ENCODE measurements around a stretch of chr9.

GRCh38 chr9:137266066-137266787 is 11.1 kb downstream of the NELFB start:
- PRO-cap, result no peak

DNA sequence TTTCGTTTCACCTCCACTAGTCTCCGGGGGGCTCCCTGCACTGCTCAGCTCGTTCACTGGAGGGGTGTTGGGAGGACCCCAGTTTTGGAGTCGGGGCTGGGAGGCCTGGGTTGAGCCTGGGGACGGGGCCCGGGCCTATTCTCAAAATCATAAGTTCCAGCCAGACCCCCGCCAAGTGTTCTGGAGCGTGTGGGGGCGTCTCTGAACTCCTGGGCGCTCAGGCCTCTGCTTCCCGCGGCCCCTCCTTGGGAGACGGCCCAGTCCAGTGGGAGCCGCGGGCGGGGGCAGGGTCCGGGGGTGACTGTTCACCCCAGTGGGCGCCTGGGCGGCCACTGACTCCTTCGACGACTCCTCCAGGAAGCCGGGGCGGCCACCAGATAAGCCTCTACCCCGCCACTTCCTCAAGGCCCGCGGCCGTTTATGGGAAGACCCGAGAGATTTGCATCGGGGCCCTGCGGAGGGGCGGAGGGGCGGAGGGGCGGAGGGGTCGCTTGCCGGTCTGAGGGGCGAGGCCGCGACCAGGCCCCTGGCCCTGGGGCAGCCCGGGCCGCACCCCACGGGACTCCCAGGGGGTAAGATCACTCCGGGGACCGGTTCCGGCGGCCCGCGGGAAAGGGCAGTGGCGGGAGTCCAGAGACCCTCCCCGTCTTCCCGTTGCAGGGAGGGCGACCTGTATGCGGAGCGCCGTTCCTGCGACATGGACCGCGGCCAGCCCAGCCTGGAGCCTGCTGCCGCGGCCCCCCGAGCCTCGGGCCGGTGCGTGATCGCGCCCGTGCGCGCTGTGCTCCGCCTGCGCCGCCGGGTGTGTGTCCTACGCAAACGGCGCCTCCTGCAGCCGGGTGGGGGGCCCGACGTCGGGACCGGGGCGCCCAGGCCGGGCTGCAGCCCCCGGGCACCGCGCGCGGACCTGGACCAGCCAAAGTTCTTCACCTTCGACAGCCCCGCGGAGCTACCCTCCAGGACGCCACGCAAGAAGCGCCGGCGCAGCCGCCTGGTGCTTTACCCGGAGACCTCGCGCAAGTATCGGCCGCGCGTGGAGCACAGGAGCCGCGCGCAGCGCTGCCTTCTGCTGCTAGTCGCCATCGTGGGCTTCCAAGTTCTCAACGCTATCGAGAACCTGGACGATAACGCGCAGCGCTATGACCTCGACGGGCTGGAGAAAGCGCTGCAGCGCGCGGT is 856 bp downstream of the TOR4A start:
- PRO-cap, result unidirectional peak, minus-strand start at position 353 of the sequence; unidirectional peak, minus-strand start at position 420 of the sequence; unidirectional peak, minus-strand start at position 487 of the sequence

- PRO-cap, result no peak
Measured at GRCh38 chr9:137301659-137301934, 474 bp downstream of the NRARP start.

DNA sequence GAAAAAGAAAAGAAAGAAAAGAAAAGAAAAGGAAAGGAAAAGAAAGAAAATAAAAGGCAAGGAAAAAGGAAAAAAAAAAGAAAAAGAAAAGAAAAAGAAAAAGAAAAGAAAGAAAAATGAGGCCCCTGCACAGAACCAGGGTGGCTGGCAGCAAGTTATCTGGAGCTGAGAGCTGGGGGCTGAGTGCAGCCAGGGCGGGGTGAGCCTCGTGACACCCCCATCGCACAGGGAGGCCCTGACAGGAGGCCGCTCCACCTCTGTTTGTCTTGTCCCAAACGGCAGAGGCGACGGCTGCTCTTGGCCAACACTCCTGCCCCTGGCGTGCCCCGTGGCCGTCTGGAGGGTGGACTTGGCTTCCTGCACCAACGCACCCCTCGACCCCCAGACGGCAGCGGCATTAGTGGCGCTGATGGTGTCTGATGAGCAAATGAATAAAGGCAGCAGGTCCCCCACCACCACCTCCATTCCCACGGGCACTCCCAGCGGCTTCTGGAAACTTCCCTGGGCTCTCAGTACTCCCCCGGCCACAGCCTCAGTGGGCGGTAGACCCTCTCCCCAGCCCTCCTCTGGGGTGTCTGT is 16.6 kb downstream of the EXD3 start:
- PRO-cap, result no peak

DNA sequence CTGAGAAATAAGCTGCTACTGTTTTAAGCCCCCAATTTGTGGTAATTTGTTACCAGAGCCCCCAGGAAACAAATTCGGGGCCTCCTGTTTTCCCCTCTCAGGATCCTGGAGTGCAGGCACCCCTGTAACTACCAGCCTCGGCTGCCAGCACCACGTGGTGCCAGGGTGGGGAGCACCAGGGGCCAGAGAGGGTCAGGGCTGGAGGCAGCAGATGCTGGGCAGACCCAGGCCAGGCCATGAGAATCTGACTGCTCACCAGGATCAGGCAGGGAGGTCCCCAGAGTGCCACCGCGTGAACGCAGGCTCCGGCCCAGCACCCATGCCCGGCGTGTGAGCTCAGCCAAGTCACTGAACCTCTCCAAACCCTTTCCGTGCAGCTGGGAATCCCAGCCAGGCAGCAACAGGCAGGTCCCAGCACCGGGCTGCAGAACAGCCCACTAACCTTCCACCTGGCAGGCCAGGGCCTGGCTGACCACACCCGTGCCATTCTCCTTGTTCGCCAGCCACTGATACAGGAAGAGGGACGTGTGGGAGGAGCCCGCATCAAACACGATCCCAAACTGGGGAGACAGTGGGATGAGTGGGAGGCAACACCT is 3.5 kb downstream of the ENTPD8 start:
- PRO-cap, result no peak

DNA sequence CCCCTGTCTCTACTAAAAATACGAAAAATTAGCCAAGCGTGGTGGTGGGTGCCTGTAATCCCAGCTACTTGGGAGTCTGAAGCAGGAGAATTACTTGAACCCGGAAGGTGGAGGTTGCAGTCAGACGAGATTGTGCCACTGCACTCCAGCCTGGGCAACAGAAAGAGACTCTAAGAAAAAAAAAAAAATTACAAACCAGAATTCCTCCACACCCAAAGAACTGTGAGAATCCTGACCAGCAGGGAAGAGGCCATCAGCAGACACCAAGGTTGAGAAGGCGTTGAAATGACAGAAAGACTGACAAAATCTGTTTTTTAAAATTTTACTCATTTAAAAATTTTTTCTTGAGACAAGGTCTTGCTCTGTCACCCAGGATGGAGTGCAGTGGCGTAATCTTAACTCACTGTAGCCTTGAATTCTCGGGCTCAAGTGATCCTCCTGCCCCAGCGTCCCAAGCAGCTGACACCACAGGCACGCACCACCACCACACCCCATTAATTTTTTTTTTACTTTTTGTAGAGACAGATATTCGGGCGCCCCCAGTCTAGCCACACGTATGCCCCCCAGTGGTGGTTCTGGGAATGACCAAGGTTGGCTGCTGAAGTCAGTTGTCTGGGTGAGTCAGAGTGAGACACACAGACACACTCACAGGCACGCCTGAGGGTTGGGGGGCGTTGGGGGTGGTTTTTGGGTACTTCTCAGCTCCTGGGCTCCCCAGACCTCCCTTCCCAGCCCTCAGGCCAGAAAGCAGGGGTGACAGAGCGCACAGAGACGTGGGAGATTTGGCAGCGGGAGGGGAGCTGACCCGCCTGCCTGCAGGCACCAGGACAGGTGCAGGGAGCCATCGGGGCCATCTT is 4.0 kb upstream of the ENTPD8 start:
- PRO-cap, result no peak

GRCh38 chr9:137454126-137454851 is 4.8 kb downstream of the NSMF start:
- PRO-cap, result unidirectional peak, plus-strand start at chr9:137454235

DNA sequence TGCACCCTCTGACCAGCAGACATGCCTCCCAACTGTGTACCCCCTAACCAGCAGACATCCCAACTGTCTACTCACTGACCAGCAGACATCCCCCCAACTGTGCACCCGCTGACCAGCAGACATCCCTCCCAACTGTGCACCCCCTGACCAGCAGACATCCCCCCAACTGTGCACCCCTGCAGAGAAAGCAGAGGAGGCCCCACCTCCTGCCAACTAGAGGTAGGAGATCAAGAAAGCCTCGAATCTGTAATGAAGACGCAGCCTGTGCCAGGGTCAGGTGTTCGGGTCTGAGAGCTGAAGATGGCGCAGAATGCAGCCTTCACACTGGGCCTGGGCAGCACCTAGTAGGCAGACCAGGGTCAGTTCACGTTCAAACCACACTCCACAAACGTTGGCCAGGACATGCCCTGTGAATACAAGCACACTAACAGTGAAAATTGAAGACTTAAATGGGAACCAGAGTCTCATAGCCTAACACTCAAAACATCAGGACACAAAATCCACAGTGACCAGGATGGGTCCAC is 29.9 kb upstream of the NSMF start:
- PRO-cap, result no peak

DNA sequence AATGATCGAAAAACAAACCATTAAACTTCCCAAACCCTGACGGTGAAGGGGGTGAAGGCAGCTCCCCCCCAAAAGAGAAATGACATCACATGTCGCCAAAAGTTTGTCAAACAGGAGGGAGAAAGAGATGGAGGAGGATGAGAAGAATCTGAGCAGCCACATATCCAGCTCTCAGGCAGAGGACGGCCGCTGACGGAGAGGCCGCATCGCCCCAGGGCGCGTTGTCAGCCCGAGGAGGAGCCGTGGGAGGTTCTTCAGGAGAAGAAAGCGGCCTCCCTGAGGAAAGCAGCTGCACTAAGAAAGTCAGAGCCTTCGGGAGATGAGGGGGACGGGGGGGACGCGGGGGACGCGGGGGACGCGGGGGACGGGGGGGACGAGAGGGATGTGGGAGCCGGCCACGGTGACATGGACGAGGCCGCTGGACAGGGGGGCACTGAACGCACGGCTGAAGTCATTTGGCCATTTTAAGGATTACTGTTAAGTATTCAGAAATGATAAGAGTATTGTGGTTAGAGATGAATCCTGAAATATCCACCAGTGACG is 43.3 kb upstream of the NSMF start:
- PRO-cap, result no peak

DNA sequence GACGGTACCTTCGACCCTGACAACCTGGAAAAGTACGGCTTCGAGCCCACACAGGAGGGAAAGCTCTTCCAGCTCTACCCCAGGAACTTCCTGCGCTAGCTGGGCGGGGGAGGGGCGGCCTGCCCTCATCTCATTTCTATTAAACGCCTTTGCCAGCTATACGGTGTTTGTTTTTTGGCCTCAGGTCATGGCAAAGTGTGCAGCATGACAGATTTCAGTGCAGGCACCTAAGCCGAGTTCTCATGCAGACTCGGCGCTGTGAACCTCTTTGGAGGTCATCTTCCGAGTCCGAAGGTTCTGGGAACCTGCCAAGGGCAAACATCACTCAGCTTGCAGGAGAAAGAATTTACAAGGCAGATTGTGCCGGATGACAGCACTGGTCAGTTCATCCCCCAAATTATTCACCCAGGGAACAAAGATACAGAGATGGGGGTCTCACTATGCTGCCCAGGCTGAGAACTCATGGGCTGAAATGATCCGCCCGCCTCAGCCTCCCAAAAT is 768 bp downstream of the MRPL41 start:
- PRO-cap, result no peak

GRCh38 chr9:137606890-137607616 is 1.6 kb downstream of the ARRDC1 start:
- PRO-cap, result no peak

DNA sequence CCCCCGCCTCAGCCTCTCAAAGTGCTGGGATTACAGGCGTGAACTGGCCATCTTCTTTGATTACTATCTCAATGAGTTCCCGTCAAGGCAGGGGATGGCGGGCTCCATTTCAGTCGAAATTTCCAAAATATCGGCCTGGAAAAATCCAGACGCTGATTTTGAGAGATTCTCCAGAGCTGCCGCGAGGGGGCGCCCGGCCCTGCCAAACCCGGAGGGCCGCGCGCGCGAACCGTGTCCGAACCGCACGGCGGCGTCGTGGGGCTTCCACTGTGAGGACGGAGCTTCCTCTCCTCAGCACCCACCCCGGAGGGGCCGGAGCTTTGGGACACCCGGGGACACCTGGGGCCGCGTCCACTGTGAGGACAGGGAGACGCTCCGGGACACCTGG is 269.9 kb downstream of the CACNA1B start:
- PRO-cap, result no peak